Measurements from ENCODE around the gene DHRS9.

GRCh38 chr2:163593046-163593303, 142.8 kb downstream of the FIGN start:
- PRO-cap = no peak

- PRO-cap = no peak
Measured at GRCh38 chr2:164151620-164152014, 415.8 kb upstream of the FIGN start.

GRCh38 chr2:164675741-164676068, 54.4 kb upstream of the GRB14 start:
- PRO-cap = no peak

GRCh38 chr2:164759993-164760879, 81.4 kb downstream of the COBLL1 start:
- PRO-cap = no peak

DNA sequence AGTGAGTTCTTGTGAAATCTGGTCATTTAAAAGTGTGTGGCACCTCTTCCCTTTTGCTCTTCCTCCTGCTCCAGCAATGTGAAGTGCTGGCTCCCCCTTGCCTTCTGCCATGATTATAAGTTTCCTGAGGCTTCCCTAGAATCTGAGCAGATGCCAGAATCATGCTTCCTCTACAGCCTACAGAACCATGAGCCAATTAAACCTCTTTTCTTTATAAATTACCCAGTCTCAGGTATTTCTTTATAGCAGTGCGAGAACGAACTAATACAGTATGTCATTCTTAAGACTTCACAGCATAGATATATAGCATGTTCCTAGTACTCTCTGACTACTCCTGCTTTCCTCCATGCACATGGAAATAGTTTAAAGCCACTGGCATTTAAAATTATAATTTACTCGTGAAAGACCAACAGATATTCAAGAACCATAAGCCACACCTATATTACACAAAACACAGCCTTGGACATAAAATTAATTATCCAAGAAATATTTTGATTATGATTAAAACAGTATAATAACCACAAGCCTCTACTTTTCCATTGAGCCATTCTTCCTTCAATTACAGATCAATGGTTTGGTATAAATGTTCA, 75.1 kb downstream of the COBLL1 start:
- PRO-cap = no peak

- PRO-cap = no peak
Measured at GRCh38 chr2:165682439-165682891, 111.6 kb downstream of the GALNT3 start.

DNA sequence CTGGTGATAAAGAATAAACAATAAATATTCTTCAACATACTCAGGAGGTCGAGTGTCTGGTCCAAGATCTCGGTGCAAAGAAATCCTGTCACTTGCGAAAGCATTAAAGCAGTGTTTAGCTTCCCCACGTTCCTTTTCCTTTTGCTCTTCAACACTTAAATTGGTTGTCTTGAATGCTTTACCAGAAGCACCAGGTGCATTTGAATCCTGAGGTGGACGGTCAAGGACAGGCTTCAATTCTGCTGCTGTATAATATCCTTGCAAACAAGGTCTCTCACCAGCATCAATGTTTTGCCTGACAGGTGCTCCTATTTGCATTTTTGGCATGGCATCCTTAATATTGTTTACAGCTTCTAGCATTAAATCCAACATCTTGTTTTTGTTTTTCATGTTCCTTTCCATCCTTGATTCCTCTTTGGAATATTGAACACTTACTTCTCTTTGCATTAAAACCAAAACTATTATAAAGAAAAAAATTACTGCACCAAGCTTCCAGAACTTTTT, 23.8 kb downstream of the GALNT3 start:
- PRO-cap = no peak

- PRO-cap = no peak
Measured at GRCh38 chr2:167331707-167332387, 39.0 kb downstream of the B3GALT1 start.

- PRO-cap = no peak
Measured at GRCh38 chr2:167969756-167970286, 277.6 kb downstream of the STK39 start.

GRCh38 chr2:168246159-168247307, 862 bp downstream of the STK39 start:
- PRO-cap = unidirectional peak, plus-strand start at chr2:168246332; bidirectional peak, plus-strand start at chr2:168246601, minus-strand start at chr2:168246547; bidirectional peak, plus-strand start at chr2:168246989, minus-strand start at chr2:168246960

DNA sequence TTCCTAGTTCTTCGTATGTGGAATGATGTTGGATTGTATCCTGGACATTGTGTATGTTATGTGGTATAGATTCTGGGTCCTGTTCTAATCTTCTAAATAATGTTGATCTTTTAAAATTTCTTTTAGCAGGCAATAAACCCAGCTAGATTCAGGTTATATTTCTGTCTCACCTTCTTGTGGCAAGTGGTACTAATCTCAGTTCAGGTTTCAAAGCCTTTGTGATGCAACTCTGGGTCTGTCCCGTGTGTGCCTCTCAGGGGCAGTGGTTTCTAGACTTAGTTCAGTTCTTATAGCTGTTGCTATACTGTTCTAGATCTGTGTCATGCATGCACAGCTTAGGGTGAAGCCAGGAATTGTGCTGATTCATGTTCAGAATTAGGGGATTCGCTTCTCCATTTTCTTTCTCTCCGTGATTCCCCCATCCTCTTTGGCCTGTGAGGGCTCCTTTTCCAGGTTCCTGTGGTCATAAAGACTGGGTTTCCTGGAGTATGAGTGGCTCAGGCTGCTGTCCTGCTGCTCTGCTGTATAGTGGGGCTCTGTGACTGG, 33.9 kb downstream of the CERS6 start:
- PRO-cap = no peak

- PRO-cap = no peak
Measured at GRCh38 chr2:169069281-169069955, at the start of gene DHRS9. Gene DHRS9, plus strand, starts transcription at chr2:169069563.

GRCh38 chr2:169072037-169072474, 2.7 kb downstream of the DHRS9 start:
- PRO-cap = no peak

DNA sequence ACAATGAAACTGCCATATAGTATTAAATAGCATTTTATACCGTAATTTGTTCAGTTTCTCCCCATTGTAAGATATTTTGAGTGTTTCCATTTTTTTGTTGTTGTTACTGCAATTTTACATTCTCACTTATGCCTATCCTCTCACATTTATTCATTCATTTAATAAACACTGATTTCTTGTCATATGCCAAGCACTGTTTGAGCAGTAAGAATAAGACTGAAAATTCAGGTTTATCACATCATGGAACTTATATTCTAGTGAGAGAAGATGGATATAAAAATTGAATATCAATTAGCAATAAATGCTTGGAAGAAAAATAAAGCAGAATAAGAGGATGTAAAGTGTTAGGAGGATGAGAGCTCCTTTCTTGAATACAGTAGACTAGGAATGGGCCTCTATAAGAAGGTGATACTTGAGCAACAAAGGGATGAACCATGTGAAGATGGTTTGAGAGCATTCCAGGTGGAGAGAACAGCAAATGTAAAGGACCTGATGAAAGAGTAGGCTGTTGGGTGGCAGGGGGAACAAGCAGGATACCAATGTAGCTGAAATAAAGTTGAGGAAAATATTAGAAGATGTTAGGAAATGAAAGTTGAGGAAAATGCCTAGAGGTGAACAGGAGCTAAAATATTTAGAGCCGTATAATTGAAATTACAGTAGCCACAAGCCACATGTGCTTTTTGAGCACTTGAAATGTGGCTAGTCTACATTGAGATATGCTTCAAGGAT, 17.2 kb downstream of the PPIG start:
- PRO-cap = no peak

DNA sequence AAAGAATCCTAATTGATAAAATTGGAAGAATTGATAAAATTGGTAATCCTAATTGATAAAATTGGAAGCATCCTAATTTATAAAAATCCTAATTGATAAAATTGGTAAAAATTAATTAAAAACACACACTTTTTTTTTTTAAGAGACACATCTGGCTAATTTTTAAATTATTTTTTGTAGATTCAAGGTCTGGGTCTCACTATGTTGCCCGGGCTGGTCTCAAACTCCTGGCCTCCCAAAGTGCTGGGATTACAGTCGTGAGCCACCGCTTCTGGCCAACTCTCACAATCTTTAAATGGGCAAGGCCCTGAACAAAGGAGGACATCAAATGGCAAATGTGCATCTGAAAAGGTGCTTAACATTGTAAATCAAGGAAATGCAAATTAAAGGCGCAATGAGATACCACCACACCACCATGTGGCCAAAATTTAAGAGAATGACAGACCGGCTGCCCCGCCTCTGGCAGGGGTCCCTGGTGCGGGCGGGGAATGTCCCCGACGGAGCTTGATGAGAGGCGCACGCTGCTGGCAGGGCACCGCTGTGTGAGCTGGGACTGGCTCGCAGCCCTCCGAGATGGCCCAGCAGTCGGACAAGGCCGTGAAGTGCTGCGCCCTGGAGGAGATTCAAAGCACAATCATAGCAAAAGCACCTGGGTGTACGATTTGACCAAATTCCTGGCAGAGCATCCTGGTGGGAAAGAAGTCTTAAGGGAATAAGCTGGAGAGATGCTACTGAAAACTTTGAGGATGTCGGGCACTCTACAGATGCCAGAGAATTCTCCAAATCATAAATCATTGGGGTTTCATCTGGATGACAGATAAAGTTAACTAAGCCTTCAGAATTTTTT, 8.9 kb upstream of the SSB start:
- PRO-cap = no peak

DNA sequence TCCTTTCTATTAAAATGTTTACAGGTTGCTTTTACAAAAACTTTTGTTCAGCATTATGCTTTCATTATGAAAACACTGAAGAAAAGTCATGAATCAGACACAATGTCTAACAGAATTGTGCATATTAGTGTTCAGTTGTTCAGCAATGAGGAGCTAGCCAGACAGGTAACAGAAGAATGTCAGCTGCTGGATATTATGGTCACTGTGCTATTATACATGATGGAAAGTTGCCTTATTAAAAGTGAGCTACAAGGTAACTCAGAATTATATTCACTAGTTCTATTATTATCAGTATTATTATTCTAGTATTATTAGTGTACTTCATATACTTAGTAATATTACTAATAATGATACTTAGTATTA, 69.2 kb downstream of the UBR3 start:
- PRO-cap = no peak

DNA sequence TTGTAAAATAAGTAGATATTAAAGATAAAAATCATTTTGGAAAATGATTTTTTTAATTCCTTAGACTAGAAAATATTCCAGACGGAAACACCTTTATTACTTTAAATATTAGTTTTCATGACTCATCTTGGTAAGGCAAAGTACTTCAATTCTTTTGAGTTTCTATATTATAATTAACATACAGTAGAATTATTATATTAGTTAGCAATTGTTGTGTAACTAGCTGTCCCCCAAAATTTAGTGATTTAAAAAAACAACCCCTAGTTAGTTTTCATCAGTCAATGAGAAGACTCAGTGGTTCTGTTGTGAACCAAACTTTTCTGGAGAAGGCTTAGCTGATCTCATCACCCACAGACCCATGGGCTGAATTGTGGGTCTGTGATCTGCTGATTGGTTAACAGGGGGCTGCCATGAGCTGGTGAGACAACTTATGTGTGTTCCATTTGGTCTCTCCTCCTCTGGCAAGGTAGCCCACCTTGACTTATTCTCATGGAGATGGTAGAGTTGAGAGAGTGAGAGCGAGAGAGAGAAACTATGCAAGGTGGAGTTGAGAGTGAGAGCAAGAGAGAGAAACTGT, 155.4 kb downstream of the UBR3 start:
- PRO-cap = no peak

GRCh38 chr2:170008757-170009450, 169.0 kb upstream of the MYO3B start:
- PRO-cap = no peak

DNA sequence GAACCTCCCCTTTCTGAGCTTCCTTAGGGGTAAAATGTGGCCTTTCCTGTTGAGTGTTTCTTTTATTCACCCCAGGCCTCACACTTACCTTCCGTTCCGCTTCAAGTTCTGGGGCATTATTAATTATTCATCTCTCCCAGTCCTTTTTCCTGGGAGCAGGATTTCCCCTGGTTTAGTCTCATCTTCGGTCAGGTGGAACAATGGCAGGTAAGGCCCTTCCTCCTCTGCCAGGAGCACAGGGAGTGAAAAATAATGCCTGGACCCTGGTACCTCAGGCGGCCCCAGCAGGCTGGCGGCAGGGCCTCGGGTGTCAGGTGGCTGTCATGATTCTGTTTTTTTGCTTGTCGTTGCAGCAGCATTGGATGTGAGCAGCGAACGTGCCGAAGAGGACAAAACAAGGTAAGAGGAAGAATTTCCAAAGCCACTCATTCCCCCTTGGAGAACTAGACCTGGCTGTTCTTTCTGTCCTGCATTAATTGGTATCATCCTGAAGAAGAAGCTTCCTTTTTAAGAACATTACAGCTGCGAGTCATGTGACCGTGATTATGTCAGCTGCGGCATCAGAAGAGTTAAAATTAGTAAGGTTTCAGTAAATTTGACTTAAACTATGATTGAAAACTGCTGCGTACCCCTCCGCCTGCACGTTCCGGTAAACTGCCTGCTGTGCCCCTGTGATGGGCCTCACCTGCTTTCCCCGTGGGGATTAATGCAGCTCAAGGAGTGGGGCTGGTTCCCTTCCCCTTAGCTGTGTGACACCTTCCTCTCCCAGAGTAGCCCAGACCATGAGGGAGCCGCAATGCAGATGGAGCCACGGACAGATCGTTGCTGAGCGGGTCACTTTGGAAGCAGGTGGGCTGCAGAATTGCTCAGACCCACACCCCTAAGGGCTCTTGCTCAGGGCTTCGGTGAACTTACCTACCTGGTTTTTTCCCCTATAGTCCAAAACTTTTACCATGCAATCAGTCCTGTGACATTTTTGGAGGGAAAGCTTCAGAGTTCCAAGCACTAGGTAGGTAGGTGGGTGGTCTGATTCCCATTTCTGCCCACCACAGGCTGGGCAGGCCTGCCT, 36.2 kb upstream of the MYO3B start:
- PRO-cap = no peak

DNA sequence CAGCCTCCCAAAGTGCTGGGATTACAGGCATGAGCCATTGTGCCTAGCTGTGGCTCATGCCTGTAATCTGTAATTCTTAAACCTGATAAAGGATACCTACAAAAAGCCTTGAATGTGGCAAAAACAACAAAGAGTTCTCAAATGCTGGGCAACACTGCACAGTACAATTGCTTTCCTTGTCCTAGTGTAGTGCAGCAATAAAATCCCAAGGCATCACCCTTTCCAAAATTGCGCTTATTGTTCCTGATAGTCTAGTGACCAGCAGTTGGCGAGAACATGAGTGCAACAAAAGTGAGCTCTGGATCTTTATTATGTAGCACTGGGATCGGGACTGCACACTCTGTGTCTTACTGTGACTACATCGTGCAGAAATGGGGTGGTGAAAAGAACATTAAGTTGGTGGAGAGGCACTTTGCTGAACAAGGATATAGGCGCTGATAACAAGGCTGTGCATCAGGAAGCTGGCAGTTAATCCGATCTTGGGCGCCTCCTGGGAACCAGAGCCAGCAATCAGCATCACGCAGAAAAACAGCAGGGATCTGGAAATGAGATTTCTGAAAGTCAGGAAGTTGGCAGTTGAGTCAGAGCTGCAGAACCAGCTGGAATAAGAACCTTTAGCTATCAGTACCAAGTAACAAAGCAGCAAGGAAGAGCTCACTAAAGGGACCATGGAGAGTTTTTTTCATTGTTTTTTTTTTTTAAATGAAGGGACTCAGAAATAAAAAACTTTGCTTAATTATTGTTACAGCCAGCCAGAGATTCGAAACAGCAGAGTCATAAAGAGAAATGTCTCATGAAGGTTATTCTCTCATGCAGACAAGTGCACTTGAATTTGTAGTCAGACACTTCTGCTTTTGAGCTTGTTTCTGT, 22.9 kb upstream of the MYO3B start:
- PRO-cap = no peak